Smooth muscle cell (in vitro differentiated cells): ENCODE measurements around the genes CENPX, RFNG and UTS2R.

DNA sequence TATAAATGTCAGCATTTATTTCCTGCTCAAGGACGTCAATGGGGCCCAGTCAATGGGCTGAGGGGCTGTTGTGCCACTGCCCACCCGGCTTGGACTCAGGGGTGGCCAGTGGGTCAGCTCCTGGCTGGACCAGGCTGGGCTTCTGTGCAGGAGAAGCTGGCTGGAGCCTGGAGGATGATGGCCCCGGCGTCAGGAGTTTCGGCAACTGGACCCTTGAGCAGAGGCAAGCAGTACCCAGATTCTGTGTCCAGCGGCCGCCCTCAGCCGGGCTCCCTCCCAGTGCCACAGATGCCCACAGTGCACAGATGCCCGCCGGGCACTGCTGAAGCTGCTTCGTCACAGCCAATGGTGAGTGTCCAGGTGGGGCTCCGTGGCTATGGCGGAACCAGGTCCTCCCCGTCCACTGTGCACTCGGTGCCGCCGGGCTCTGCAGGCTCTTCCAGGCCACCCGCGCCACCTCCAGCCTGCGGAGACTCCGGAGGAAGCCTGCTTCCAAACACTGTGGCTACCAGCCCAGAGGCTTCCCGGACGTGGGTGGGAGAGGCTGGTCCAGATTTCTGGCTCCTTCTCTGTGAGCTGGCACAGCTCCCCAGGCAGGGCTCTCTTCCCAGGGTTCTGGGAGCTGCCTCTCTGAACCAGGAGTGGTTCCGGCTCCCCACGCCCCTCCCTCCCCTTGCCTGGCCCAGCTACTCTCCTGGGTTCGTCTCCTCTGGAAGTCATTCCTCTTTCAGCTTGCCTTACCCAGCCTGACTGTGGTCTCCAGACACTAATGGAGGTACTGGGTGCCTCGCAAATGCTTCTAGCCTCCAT, 2.8 kb upstream of the PYCR1 start:
- RAMPAGE, long total RNA: no peak

DNA sequence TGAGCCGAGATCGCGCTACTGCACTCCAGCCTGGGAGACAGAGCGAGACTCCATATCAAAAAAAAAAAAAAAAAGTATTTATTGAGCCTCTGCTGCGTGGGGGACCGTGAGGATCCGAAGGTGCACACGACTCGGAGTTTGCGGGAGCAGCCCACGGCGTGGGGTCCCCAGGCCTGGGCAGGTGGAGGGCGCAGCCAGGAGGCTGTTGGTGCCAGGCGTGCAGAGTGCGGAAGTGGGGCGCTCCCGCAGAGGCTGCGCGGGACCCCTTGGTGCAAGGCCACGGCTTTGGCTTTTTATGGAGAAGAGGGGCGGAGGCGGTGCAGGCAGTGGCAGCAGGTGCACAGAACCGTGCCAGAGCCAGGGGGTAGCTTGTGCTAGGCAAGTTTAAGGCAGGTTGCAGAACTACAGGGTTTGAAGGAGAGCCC, 1.1 kb downstream of the ASPSCR1 start:
- RAMPAGE, long total RNA: no peak

- RAMPAGE, long total RNA: start-site peak on the minus strand at chr17:82022867-82022889, 284 and 169 reads in 2 replicates
These were observed at the start of gene CENPX for GRCh38 chr17:82022772-82023156. Gene CENPX, minus strand, starts transcription at chr17:82022878.

GRCh38 chr17:82051235-82051987, at the start of gene RFNG:
Gene RFNG, minus strand, starts transcription at chr17:82051811.
- RAMPAGE, long total RNA: start-site peak on the plus strand at chr17:82051892-82051923, 136 and 157 reads in 2 replicates

DNA sequence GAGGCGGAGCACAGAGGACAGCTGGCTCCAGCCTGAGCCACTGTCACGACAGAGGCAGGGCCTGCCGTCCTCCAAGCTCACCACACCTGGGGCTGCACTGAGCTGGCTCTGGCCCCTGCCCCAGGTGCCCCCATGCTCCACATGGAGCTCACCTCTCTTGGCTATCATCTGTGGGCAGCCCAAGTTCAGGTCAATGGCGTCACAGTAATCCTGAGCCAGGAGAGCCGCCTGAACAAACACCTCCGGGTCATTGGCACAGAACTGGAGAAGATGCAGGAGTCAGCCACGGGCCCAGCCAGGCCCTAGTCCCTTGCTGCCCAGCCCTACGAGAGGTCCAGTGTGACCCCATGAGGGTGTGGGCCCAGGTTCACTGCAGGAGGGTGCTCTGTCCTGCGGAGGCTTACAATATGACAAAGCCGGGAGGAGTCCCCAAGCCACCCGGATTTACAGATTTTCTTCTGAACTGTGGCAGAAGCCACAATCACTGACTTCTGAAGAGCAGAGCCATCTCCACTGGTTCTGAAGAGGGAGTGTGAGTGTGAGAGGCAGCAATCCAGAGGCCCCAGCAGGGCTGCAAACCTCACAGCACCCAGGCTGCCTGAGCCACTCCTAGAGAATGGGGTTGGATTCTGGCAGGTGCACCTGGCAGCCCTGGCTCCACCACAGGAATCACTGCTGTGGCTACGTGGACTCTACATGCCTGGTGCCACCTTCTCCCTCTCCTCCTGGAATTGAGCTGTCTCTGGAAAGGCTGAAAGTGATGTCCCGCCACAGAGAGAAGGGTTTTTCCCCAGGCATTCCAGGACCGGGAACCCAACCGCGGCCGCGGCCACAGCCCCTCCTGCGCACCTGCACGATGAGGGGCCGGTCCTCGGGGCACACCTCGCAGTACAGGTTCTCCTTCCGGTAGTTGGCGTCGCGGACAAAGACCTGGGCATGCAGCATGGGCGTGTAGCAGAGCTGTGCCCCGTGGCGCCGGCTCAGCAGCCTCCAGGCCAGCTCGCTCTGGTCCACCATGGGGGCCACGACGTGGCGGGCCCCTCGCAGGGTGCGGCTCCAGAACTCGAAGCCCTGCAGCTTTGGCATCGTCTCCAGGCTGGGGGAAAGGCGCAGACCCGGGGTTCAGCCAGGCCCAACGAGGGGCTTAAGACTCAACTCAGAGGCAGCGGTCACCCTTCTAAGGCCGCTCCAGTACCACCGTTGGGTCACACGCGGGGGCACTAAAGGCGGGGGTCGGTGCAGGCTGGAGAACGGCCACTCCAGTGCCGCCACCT, 1.2 kb downstream of the DUS1L start:
- RAMPAGE, long total RNA: no peak

DNA sequence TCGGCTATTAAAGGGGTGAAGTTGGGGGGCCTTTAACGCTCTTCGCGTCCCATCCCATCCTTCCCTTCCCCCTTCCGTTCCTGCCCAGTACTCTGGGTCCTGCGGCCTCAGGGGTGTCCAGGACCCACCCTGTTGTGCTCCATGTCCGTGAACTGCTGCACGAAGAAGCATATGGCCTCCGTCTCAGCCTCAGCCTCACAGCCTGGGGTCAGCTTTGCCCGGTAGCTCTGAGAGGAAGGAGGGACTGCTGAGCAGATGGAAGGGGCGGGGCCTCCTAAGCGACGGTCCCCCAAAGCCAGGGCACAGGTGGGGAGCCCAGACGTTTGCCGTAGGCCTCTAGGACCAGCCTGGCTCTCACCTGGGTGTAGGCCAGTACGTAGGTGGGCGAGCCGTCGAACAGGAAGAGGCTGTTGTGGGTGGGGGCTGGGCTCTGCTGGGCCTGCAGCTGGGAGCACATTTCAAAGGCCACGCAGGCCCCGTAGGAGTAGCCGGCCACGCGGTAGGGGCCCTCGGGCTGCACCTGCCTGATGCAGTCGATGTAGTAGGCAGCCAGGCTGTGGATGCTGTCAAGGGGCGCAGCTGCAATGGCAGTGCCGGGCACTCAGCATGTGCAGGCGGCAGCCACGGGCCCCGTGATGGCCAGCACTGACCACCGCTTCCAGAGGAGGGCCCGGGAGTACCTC, 14.5 kb upstream of the DUS1L start:
- RAMPAGE, long total RNA: no peak

- RAMPAGE, long total RNA: no peak
These were observed 9.8 kb downstream of the FASN start for GRCh38 chr17:82088071-82088721.

DNA sequence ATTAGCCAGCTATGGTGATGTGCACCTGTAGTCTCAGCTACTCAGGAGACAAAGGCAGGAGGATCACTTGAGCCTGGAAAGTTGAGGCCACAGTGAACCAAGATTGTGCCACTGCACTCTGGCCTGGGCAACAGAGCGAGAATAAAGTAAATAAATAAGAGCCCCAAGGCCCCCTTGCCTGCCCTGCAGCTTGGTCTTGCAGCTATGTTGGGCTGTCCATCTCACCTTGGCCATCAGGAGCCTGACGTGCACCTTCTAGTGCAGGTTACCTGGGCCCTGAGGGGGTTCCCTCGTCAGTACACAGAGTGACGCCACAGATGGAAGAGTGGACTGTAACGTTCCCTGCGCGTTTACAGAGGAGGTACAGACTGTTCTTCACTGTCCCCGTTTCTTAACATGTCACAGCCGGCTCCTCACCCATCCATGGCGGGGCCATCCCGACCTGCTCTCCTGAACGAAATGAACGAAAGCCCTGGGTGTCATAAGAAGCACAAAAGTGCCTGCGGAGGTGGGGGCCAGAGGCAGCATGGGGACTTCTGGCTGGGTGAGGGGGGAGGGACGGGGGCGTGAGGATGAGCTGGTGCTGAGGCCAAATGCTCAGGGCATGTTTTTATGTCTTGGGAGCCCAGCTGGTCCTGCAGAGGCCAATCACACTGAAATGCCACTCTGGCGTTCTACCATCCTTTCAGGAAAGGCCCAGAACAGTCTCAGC, 15.9 kb upstream of the FASN start:
- RAMPAGE, long total RNA: no peak

DNA sequence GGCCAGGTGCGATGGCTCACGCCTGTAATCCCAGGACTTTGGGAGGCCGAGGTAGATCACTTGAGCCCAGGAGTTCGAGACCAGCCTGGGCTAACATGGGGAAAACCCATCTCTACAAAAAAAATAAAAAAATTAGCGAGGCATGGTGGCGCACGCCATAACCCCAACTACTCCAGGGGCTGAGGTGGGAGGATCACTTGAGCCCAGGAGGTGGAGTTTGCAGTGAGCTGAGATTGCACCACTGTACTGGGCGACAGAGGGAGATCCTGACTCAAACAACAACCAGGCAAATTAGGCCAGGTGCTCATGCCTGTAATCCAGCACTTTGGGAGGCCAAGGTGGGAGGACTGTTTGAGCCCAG, 19.0 kb upstream of the FASN start:
- RAMPAGE, long total RNA: no peak

- RAMPAGE, long total RNA: no peak
These were observed 35.2 kb upstream of the FASN start for GRCh38 chr17:82133242-82133627.

GRCh38 chr17:82196283-82196594, 16.4 kb downstream of the CCDC57 start:
- RAMPAGE, long total RNA: no peak

- RAMPAGE, long total RNA: no peak
These were observed 11.0 kb downstream of the CCDC57 start for GRCh38 chr17:82201522-82202206.

GRCh38 chr17:82231873-82232682, 3.2 kb downstream of the SLC16A3 start:
- RAMPAGE, long total RNA: no peak

DNA sequence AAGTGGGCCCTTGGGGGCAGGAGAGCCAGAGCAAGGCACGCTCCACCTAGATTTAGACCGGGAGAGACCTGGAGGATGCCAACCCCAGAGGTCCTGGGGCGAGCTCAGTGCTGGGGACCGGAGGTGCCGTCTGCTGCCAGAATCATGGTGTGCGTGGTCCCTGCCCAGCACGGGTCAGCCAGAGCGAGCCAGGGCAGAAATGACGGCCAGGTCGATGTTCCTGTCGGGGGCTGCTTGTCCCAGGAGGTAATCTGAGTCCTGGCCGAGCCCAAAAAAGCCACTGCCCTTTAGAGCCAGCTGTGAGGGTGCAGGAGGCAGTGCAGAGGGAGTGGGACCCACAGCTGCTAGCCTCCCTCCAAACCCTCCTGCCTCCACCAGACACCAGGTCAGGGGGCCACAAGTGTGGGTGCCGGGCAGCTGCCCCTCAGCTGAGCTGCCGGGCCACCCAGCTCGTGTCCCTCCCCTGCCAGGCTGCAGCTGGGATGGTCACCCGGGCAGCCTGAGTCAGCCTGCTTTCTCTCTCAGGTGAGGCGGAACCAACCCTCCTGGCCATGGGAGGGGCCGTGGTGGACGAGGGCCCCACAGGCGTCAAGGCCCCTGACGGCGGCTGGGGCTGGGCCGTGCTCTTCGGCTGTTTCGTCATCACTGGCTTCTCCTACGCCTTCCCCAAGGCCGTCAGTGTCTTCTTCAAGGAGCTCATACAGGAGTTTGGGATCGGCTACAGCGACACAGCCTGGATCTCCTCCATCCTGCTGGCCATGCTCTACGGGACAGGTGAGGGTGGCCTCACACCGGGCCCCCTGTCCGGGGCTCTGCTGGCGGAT, 6.8 kb downstream of the SLC16A3 start:
- RAMPAGE, long total RNA: no peak

DNA sequence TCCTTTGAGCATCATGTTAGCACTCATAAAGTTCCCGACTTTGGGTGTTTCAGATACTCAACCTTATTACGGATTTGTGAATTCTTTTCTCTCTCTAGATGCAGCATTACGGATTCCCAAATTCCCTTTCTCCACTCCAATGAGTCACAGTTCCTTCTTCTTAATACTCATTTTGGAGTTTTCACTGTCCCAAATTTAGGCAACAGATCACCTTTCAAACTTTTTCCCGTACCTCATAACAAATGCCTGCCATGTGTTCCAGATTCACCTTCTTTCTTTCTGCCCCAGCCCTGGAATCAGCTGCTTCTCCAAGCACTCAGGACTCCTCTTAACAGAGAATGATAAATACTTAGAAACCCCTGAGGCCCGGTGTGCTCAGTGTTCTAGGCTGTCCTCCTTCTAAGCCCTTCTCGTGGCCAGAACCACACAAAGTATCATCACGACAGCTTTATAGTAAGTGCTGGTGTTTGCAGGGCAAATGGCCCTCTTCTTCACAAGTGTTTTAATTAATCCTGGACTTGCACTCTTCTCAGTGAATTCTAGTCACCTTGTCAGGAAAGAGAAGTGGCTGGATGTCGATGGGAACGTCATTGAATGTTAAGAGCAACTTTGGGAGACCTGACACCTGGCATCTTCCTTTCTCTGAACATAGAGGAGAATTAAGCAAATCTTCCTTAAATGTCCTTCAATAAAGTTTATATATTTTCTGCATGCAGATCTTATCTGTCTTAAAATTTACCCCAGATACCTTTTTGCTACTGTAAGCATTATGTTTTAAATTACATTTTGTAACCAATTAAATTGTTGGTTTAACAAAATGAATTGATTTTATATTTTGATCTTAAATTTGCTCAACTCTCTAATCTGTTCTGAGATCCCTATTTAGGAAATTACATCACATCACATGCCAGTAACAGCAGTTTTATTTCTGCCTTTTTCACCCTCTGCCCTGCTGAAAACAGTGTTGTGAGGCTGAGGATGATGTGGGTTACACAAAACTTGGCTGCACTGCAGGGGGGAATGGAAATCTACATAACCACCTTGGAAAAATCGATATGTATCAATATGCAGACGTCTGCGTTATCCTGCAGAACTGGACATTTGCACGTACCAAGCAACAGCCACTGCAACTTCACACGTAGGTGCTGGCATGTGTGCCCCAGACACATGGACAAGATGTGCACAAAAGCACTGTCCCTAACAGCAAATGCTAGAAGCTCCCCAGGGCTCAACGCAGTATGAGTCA, 14.6 kb downstream of the CSNK1D start:
- RAMPAGE, long total RNA: no peak

- RAMPAGE, long total RNA: no peak
These were observed 3.1 kb downstream of the CSNK1D start for GRCh38 chr17:82270087-82271193.

- RAMPAGE, long total RNA: no peak
These were observed 19.1 kb upstream of the CSNK1D start for GRCh38 chr17:82292074-82293477.

GRCh38 chr17:82327948-82328297, 5.6 kb downstream of the SECTM1 start:
- RAMPAGE, long total RNA: no peak

- RAMPAGE, long total RNA: no peak
These were observed 1.4 kb upstream of the SECTM1 start for GRCh38 chr17:82334647-82335785.

DNA sequence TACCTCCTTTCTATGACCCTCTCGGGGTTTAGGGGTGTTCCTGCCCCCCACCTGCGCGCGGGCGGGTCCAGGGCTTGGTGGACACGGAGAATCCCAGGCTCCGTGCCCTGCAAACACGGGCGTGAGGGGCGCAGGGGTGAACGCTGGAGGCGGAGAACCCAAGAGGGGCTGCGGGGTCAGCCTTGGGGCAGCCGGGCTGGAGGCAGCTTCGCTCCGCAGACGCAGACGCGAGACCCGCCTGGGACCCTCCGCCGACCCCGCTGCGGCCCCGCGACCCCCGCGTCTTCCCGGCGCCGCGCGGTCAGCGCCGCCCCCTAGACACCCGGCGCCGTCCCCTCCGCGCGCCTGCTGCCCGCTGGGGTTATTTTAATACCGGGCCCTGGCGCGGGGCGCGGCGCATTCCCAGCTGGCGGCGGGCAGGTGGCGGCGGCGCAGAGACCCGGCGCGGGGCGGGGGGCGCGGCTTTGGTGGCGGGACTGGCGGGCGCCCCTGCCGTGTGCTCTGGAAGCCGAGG, at the start of gene UTS2R:
TSS of gene UTS2R (plus strand) at position 397 of the 514 bp plus-strand sequence.
- RAMPAGE, long total RNA: no peak